Colonic mucosa (tissue), 1 donor: ENCODE results near the genes XYLB and MOBP.

DNA sequence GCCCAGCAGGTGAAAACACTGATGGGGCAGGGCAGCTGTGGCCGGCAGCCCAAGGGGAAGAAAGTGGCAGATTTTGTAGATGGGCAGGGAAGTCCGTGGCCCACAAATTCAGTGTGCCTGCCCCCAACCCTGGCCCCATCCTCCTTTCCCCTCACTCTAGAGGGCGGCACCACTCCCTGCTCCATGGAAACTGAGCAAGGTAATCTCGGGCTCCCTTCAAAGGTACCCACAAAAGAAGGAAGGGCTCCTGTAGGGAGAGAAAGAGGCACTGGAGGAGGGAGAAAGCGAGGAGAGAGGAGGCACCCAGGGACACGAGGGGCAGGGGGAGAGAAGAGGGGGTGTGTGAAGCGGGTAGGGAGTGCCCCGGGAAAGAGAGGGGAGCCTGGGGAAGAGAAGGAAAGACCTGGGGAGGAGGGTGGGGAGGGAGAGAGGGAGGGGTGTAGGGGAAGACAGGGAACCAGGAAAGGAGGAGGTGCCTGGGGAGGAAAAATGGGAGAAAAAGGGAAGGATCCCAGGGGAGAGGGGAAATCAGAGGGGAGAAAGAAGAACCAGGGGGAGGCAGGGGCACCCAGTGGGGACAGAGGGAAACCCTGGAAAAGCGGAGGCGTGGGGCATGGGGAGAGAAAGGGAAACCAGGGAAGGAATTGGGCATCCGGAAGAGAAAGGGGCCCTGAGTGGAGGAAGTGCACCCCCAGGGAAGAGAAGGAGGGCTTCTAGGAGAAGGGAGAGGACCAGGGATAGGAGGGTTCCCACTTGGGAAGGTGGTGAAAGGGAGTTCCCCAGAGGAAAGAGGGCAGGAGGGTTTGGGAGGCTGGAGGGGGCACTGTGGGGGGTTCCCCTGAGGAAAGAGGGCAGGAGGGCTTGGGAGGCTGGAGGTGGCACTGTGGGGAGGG is 634 bp downstream of the VILL start:
- PRO-cap = bidirectional peak, plus-strand start at position 295 of the sequence, minus-strand start at position 270 of the sequence; bidirectional peak, plus-strand start at position 651 of the sequence, minus-strand start at position 371 of the sequence

GRCh38 chr3:37991867-37992595 is 1.4 kb downstream of the VILL start:
- PRO-cap = no peak

DNA sequence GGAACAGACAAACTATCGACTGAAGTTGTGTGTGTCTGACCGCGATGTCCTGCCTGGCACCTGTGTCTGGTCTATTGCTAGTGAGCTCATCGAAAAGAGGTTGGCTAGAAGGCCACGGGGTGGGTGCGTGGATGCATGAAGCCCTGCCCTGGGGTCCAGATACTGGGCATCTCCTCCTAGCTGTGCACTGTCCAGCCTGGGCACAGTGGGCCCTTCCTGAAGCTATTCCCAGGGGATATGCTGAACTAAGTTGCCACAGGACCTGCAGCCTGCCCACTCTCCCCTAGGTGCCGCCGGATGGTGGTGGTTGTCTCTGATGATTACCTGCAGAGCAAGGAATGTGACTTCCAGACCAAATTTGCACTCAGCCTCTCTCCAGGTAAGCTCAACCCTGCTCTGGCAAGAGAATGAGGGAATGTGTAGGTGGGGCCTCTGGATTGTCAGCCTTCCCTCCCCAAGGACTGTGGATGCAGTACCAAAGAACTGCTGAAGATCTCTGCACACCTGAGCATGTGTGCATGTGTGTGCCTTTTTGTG is 2.1 kb downstream of the MYD88 start:
- PRO-cap = no peak

GRCh38 chr3:38253822-38254596 is 11.6 kb upstream of the SLC22A13 start:
- PRO-cap = no peak

GRCh38 chr3:38346276-38347115 is at the start of gene XYLB:
Gene XYLB (plus strand): TSS chr3:38346785.
- PRO-cap = unidirectional peak, plus-strand start at chr3:38346785; bidirectional peak, plus-strand start at chr3:38346815, minus-strand start at chr3:38346839; unidirectional peak, plus-strand start at chr3:38346815

DNA sequence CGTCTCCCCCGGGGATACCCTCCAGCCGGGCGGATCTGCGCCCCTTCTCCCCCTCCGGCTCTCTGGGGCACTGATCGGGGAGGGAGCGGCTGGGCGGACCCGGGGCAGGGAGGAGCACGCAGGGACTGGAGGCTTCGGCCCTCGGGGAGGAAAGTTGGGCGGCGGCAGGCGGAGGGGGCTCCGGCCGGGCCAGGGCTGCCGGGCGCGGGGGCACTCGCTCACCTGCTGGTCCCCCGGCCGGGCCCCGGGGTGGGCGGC is 249 bp downstream of the SCN5A start:
- PRO-cap = no peak

- PRO-cap = no peak
These were observed 7.0 kb downstream of the GORASP1 start for GRCh38 chr3:39100247-39100912.

GRCh38 chr3:39137921-39139008 is 15.1 kb downstream of the CSRNP1 start:
- PRO-cap = no peak

DNA sequence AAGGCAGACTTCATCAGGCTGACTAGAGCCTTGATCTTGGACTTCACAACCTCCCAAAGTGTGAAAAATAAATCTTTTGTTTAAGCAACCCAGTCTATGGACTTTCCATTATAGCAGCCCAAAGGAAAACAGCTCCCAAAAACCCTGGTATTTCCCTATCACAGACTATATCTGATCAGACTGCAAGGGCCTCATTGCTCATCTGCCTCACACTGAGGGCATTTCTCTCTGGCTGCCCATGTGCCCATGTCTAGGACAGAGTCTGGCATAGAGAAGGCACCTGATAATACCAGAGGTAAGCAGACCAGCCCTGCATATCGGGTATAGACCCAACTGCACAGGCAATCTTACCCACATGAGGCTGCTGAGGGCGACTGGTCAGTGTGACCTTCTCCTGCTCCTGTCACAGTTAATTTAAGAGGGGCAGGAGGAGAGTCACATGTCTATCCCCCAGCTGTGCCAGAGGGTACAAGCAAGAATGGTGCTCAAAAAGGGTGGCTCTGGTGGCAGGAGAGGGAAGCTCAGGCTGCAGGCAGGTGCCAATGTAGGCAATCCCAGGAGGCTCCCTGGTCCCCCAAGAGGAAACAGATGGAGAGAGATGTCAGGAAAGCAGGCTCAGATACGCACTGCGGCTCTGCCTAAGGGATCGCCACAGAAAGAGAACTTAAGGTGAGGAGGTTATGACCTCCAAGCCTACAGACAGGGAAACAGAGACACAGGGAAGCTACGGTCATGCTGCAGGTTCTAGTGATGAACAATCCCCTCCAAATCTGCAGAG is 3.1 kb downstream of the CSRNP1 start:
- PRO-cap = no peak

DNA sequence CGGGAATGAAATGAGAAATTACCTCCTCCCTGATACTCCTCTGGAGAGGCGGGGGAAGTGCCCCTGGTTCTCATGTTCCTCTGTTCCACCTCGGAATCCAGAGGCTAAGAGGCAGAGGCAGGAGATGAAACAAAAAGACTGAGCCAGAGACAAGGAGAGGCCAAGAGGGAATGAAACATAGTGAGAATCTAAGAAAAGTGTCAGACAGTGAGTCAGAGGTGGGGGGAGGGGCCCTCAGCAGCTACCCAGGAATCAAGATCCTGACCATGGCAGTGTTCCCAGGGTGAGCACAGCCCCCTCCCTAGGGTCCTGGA is 2.6 kb downstream of the CSRNP1 start:
- PRO-cap = bidirectional peak, plus-strand start outside the sequence, minus-strand start at position 172 of the sequence

DNA sequence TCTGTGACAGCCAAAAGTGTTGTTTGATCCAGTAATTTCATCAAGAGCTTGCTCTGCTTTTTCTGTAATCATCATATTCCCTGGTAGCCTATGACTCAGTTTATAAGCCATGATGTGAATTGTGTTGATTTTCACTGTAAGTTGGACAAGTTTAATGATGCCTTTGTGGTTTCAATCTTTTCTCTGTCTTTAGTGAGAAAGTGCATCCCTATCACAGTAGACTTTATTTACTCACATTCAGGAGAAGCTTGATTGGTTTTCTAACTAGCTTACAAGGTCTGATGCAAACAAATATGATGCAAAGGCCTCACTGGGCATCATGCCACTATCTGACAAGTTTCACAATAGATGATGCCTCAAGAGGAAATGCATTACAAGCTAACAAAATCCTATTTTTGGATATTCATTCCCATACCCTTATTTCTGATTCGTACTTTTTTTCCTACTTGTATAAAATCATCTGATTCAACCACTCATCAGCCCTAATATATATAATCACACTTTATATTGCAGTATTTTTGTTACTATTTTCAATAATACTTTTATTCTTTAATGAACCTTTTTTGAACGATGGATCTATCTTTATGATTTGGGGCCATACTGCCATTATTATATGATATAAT is 13.8 kb upstream of the CSRNP1 start:
- PRO-cap = no peak

GRCh38 chr3:39202036-39202289 is 9.6 kb upstream of the XIRP1 start:
- PRO-cap = no peak

DNA sequence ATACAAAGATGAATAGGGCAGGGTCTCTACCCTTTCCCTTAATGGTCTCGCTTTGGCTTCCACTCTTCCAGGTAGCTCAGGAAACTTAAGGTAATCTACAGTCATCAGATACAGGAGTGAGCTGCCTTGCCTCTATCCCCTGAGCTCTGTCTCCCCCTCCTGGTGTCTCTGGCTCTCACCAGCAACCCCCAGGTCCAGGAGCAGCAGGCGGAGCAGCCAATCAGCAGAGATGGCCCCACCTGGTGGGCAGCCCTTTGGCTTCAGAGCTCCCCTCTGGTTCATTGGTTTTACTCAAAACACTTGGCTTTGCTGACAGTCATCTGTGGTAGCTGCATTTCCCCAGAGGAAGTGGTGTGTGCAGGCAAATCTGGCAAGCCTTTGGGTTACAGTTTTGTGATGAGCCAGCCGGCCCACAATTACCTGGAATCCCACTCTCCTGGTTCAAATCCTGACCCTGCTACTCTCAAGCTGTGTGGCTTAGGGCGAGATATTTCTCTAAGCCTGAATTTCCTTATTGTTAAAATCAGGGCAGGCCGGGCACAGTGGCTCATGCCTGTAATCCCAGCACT is 8.6 kb upstream of the CX3CR1 start:
- PRO-cap = no peak

DNA sequence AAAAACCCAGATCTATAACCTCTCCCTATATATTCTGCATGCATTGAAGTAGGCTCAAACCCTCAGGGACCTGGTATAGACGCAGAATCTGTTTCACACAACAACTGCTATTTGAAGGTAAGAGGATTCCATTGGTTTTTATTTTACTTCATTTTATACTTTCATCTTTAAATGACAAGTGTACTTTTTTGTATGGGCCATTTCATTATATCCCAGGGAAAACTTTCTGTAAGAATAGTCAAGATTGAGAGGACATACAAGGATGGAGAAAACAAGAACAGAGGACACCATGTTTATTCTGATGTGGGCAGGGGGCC is at the start of gene MOBP:
MOBP (plus strand) TSS at position 57 of the 317 bp plus-strand sequence.
- PRO-cap = no peak

DNA sequence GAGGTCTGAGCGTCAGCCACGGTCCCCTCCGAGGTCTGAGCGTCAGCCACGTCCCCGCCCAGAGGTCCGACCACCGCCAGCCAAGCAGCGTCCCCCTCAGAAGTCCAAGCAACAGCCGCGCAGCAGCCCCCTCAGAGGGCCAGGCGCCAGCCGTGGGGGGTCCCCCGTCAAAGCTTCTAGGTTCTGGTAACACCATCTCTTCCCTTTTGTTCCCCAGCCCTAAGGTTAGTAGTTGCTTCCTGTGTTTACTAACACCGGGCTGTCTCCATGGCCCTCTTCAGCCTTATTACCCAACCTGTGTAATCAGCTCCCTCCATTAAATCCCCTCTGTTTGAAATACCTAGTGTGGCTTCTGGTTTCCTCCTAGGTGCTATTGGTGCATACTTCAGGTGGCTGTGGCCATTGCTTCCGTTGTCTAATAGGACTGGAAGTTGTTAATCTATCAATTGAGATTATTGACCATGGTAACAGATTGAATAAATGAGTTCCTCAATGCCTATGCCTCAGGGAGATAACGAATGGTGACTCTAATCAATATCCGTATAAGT is 35.3 kb downstream of the MOBP start:
- PRO-cap = no peak

DNA sequence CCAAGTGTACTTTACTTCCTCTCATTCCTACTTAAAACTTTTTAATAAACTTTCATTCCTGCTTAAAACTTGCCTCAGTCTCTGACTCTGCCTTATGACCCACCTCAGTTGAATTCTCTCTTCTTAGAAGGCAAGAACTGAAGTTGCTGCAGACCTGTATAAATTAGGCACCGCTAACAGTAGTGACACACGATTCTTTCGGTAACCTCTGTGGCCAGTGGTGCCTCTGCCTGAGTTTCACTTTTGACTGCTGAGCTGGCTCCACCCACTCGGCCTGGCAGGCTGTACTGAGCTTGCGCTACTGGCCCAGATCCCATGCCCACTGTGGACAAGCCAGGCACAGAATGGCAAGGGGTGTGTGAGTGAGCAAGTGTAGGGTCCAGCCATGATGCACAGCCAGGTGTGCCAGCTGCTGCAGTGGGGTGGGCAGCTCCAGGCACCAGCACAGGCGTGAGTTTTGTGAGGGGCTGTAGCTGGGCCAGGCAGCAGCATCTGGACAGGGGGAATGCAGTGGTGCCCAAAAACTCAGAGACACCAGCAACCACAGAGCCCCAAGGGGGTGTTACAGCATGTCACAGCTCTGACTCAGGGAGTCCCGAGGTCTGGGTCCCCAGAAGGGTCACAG is 19.1 kb upstream of the EIF1B start:
- PRO-cap = no peak

- PRO-cap = bidirectional peak, plus-strand start at chr3:40309707, minus-strand start at chr3:40309508
These were observed 593 bp upstream of the EIF1B start for GRCh38 chr3:40308616-40309611.

DNA sequence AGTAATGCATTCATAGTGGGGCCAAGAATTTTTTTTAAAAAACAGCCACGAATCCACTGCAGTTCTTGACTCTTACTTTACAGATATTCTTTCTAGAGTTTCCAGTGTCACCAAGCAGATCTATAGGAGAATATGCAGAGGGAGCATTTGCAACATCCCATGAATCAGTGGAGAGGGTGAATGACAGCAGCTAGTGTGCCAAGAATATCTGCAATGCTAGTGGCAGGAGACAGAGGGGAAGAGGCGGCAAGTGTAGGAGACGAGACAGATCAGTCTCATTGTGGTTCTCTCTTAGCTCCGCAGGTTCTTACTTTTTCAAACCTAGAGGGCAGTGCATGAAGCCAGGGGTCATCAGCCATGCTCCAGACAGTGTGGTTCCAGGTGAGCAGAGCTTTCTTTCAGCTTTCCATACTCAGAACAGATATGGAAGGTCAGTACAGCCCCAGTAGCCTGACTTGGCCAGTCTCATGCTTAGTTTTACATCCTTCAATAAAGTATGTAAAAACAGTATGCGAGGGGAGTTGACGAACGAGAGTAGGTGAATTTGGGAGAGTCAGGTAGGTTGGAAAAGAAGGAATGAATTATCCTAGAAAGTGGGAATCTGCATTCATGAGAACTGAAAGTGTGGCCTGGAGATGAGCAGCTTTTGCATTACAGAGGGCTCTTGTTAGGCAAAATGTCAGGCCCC is 845 bp downstream of the ZNF619 start:
- PRO-cap = no peak

GRCh38 chr3:40504487-40505176 is 1.2 kb upstream of the ZNF620 start:
- PRO-cap = no peak

GRCh38 chr3:40533474-40533904 is 8.7 kb downstream of the ZNF621 start:
- PRO-cap = no peak